LHCN-M2 (cell line): ENCODE measurements around the gene AKR1B1.

GRCh38 chr7:131948453-131949244 is 392.2 kb upstream of the PODXL start:
- RAMPAGE, long total RNA, result no peak

DNA sequence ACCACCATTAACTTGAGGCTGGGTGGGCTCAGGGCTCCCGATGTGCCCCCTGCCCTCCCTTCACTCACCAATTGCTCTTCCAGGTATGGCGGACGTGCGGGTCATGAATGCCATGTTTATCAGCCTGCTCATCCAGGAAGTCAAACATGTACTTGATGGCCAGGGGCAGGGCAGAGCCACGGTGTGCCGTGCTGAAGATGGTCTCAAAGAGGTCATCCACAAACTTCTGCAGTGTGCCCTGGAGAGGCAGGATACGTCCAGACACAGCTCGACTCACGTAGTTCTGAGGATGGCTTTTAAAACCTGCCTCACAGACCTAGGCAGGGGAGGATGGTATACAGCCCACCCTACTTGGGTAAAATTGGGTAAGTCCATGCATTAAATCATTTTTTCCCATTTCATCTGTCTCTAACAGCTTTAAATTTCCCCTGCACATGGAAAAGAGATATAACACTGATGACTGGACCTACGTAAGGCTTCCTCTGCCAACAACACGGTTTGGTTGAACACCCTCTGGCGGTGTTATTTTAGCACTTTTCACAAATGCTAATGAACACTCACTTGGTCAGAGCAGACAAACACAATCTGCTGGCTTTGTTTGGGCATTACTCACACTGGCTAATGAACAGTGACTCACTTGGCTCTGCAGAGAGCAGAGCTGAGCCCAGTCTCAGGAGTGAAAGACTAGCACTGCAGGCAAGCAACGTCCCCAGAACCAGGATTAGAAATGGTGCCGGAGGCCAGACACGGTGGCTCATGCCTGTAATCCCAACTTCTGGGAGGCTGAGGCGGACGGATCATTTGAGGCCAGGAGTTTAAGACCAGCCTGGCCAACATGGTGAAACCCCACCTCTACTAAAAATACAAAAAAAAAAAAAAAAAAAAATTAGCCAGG is 431.0 kb downstream of the PLXNA4 start:
- RAMPAGE, long total RNA, result no peak

DNA sequence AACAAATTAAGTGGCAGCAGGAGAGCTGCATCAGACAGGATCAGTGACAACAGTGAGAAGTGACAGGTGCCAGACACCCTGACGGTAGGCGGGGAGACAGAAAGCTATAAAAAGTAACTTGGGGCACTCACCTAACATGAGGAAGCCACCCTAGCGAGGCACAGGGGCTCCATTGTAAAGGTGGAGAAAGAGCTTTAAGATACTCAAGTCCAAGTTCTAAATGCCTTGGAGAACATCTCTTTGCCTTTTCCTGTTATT is 174.1 kb downstream of the PLXNA4 start:
- RAMPAGE, long total RNA, result no peak

GRCh38 chr7:132417096-132417656 is 159.1 kb downstream of the PLXNA4 start:
- RAMPAGE, long total RNA, result no peak

DNA sequence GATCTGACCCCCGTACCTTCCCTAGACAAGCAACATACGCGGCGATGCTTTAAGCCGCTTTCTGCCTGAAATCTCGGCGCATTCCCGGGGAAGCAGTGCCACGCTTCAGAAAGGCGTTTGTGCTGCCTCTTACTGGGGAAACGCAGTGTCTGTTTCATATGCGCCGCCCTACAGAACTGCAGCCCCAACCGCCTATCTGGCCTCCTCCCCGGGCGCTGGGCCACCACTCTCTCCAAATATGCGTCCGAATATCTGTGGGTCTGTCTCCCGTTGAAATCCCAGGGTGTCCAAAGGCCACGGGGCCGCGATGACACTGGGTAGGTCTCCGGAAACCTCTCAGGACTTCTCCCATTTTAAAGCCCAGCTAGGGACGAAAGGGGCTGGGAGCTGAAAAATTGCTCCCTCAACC is 587 bp downstream of the PLXNA4 start:
- RAMPAGE, long total RNA, result no peak

- RAMPAGE, long total RNA, result no peak
These were observed 54.8 kb downstream of the EXOC4 start for GRCh38 chr7:133307577-133308110.

DNA sequence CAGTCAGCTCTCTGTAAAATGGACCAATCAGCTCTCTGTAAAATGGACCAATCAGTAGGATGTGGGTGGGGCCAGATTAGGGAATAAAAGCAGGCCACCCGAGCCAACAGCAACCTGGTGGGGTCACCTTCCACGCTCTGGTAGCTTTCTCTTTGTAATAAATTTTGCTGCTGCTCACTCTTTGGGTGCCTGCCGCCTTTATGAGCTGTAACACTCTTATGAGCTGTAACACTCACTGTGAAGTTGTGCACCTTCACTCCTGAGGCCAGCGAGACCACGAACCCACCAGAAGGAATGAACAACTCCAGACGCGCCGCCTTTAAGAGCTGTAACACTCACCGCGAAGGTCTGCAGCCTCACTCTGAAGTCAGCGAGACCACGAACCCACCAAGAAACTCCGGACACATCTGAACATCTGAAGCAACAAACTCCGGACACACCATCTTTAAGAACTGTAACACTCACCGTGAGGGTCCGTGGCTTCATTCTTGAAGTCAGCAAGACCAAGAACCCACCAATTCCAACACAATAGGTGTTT is 171.2 kb downstream of the EXOC4 start:
- RAMPAGE, long total RNA, result no peak

DNA sequence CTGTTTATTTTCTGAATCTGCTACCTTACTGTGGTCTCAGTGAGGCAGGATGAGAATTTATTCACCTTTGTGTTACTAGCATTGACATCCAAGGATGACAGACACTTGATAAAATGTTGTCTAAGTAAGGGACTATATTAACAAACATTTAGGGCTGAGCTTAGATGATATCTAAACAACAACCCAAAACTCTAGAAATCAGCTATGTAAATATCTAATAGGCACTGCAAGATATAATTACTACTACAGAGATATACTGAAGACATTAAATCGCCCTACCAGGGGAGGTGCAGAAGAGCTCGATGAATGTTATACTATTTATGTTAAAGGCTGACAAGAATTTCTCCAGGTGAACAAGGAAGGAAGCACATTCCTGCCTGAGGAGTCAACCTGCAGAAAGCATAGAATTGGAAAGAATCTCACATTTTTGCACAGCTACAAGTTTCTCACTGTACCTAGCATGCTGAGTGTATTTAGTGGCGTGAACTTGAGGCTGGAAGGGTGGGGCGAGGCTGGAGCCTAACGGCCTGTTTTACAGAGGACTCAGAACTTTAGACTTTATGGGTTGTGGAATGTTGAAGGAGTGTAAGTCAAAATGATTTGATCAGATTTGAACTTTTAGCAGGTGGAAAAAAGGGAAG is 373.7 kb upstream of the LRGUK start:
- RAMPAGE, long total RNA, result no peak

GRCh38 chr7:133753967-133754377 is 373.2 kb upstream of the LRGUK start:
- RAMPAGE, long total RNA, result no peak

DNA sequence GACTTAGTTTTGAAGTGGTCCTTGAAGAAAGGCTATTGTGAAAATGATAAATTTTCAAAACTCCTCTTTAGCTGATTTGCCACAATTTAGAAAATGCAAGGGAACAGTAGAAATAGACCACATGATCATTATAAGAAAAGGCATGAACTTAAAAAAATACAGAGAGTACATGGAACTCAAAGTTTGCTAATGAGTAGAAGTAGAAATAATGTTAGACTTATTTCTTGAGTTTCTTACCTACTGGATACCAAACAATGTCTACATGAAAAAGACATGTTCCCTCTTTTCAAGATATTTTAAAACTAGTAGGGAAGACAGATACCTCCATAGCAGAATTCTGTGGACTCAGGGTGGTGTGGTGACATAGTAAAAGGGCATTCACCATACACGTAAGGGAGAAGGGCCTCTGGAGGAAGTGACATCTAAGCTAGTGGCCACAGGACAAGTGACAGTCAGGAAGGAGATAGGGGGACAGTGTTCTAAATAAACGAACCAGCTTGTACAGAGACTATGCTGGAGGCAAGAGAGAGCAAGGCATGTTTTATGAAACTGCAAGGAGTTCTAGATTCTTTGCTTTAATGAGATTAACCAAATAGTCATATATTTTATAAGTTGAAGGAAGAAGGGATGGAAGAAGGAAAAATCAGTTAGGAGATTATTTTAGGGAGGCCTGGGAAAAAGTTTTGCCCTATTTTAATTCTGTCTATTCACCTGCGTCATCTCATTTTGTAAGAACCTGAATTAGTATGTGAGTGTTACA is 321.7 kb upstream of the LRGUK start:
- RAMPAGE, long total RNA, result no peak

GRCh38 chr7:133903226-133904044 is 223.7 kb upstream of the LRGUK start:
- RAMPAGE, long total RNA, result no peak

GRCh38 chr7:134083653-134084397 is 43.3 kb upstream of the LRGUK start:
- RAMPAGE, long total RNA, result no peak

- RAMPAGE, long total RNA, result no peak
These were observed 43.4 kb upstream of the SLC35B4 start for GRCh38 chr7:134360042-134360535.

GRCh38 chr7:134458905-134459612 is at the start of gene AKR1B1:
AKR1B1 (minus strand) TSS chr7:134459100.
- RAMPAGE, long total RNA, result start-site peak on the minus strand at chr7:134459100-134459145, 137 reads

GRCh38 chr7:134542189-134542640 is 6.7 kb upstream of the AKR1B15 start:
- RAMPAGE, long total RNA, result no peak

DNA sequence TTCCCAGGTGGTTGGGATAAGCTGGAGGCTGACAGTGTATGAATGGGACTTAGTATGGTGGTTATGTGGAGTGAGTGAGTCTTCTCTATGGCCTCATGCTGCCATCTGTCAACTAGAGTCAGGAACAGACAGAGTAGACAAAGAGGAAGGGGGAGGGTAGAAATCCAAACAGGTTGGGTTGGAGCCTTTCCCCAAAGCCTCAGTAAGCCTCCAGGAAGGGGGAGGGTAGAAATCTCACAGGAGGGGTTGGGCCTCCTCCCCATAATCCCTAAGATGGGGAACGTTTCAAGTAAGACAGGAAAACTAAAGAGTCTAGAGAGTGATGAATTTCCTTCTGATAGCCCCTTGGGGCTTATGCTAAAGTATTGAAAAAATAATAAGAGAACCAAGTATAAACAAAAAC is 2.0 kb upstream of the AKR1B15 start:
- RAMPAGE, long total RNA, result no peak

GRCh38 chr7:134554195-134554595 is 5.3 kb downstream of the AKR1B15 start:
- RAMPAGE, long total RNA, result no peak

DNA sequence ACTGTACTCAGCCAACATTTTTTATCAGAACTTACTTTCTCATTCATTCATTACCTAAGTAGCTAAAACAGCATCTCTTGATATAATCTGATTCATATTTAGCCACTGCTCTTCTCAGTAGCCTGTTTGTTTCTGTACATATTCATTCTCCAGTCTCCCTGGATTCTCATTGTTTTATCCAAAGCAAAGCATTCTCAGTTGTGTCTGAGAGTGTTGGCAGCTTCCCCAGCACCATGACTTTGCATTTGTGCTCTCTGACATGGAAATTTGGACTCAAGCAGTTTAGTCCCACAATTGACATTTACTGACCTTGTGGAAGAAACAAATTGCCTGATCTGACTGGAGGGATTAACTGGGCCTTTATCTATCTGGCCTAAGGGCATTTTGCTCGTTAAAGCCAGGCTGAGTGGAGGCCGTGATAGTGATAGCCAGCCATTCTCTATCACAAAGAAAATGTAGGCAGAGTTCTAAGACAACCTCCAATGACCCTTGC is 44.9 kb downstream of the AKR1B15 start:
- RAMPAGE, long total RNA, result no peak

- RAMPAGE, long total RNA, result no peak
These were observed 3.0 kb downstream of the CALD1 start for GRCh38 chr7:134782547-134782817.

DNA sequence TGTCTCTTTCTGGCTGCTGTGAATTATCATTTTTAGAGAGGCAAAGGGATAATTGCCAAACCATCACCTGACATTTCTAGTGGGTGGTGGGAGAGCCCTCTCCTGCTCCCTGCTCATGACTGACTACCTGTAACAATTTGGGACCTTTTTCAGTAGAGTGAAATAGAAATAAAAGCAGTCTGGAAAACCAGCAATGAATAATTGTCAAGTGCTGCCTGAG is 52.8 kb downstream of the CALD1 start:
- RAMPAGE, long total RNA, result no peak